Cytotoxic T cell (primary cell): ENCODE results near the gene TNN.

DNA sequence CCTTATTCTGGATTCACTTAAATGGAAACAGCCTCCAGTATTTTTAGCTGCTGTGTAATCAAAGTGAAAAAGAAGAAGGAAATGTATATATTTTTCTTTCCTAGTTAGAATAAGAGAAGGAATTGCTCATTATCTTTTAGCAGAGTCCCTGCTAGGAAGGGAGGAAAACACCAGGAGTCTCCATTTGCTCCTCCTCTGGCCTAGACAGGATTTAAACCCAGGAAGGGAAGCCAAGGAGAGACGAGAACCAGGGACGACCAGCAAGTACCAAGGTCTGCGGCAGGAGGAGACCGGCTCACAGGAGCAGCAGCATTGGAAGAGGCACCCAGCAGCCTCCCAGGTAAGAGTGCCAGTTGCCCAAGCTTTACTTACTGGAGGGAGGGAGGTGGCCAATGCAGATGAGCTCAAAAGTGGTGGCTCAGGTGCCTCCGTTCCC is at the start of gene TNN:
Gene TNN, plus strand, starts transcription at position 238 of the 436 bp plus-strand sequence.
- PRO-cap, 2 experiments = no peak in any of the 2 experiments

DNA sequence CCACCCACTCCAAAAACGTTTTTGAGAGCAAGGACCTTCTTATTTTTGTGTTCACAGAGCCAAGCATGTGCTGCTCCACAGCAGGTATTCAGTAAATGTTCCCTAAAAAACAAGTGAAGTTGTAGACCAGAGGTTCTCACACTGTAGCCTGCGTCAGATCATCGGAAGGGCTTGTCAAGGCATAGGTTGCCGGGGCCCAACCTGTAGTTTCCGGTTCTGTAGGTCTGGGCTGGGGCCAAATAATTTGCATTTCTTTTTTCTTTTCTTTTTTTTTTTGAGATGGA is 50.3 kb downstream of the KIAA0040 start:
- PRO-cap, 2 experiments = peak in 2 of 2 experiments; most common minus-strand start position 173 of the sequence (in 2)

DNA sequence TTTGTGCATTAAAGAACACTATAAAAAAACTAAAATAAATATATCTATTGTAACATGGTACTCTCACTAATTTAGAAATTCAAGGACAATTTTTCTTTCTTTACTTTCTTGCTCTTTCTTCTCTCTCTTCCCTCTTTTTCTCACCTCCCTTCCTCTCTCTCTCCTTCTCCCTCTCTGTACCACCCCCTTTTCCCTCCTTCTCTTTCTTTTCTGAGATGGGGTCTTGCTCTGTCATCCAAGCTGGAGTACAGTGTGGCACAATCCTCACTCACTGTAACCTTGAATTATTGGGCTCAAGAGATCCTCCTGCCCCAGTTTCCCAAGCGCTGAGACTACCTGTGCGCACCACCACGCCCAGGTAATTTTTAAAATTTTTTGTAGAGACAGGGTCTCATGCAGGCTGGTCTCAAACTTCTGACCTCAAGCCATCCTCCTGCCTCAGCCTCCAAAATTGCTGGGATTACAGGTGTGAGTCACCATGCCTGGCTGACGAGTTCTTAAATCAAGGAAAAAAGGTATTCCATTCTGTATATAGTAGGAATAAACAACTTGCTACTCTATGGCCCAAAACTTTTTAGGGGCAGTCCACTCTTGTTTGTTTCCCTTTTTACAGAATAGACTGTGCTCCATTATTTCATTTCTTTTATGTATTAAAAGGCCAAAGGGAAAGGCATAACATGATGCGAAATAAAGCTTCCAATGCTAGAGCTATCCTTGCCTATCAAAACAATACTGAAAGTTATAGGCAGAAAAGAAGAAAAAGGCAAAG is 166.8 kb downstream of the COP1 start:
- PRO-cap, 2 experiments = no peak in any of the 2 experiments

GRCh38 chr1:176066158-176066624 is 140.9 kb downstream of the COP1 start:
- PRO-cap, 2 experiments = no peak in any of the 2 experiments

DNA sequence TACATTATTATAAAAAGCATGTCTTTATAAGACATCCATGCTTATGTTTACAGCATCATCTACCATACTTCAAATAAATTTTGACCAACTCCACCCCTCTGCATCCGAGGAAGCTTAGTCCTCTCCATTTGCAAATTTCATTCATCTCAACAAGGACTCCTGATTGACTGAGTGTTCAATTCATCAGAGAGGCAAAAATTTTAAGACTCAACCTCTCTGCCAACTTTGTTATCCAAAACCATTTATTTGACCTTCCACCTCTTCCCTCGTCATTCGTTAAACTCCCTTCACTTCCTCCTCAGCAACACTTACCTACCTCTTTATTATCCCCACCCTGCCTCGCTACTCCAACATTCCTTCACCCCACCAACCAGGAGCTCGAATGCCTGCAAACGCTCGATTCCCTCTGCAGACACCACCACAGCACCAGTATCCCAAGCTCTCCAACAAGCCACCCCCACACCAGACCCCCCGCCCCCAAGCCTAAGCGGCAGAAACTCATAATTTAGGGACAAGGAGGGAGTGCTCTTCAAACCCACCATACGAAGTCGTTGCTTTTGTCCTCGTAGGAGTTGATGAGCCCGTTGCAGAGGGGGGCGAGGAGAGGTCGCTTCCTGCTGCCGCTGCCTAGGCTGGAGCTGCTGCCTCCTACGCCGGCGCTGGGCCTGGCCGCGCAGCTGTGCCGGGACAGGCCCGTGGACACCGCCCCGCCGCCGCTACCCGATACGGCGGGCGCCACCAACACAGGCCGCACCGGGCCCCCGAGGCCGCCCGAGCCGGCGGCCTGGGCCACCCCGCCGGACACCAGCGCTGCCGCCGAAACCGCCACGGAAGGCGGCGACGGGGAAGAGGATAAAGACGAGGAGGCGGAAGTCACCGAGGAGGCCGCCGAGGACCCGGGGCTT is 801 bp downstream of the COP1 start:
- PRO-cap, 2 experiments = peak in 1 of 2 experiments; most common plus-strand start position 490 of the sequence (in 1); most common minus-strand start position 275 of the sequence (in 1)

GRCh38 chr1:177633786-177634080 is 336.1 kb downstream of the SEC16B start:
- PRO-cap, 2 experiments = no peak in any of the 2 experiments

DNA sequence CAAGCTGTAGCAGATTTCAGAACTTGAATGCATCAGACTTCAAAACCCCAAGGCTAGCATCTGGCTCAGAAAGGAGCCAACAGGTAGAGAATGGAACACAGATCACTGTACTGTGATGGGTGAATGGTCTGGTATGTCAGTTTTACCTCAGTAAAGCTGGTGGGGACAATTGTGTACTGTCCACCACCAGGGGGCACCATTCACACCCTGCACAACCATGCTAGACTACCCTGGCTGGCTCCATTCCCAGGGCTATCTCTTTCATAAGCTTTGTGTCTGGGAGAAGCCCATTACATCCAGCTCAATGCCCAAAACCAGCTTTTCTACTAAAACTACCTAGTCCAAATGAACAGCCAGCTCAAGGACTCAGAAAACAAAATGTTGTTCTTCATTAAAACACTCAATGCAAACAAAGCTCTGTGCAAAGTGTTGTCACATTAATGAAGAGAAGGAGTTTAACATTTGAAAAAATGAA is 62.0 kb upstream of the SEC16B start:
- PRO-cap, 2 experiments = no peak in any of the 2 experiments

DNA sequence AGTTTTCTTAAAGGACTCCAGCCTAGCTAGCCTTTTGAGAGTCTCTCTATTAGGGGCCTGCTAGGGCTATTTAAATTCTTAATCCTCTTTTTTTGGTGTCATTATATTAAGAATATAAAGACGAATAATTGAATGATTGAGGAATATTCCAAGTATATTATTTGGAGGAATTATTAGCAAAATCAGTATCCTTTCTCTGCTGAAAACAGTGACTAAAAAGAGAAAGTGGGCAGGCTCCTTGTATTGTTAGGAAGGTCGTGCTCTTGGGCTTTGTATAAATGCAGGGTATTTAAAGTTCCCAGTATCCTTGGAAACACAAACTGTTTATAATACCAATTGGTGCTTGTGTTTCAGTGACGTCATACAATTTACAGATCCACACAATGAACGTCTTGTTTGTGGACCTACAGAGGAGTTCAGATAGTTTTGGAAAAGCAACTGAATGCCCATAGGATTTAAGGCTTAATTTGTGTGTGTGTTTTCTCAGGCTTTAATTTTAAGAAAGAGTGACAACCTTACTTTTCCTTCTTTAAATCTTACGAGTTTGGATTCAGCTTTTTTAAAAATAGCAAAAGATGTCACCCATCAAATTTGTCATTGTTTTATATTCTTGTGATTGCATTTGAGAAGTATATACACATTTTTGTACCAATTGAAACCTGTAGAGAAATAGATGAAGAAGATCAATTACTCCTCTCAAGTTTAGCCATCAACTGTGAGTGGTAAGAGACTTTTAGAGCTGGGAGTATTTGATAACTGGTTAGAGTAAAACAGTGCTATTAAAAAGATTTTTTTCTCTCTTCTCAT is 168.3 kb downstream of the RASAL2 start:
- PRO-cap, 2 experiments = no peak in any of the 2 experiments

DNA sequence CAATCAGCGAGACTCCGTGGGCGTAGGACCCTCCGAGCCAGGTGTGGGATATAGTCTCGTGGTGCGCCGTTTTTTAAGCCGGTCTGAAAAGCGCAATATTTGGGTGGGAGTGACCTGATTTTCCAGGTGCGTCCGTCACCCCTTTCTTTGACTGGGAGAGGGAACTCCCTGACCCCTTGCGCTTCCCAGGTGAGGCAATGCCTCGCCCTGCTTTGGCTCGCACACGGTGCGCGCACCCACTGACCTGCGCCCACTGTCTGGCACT is 176.4 kb downstream of the CLEC20A start:
- PRO-cap, 2 experiments = no peak in any of the 2 experiments

GRCh38 chr1:178320699-178321078 is 176.1 kb downstream of the CLEC20A start:
- PRO-cap, 2 experiments = no peak in any of the 2 experiments

- PRO-cap, 2 experiments = no peak in any of the 2 experiments
Measured at GRCh38 chr1:178494593-178494792, 2.3 kb downstream of the CLEC20A start.

DNA sequence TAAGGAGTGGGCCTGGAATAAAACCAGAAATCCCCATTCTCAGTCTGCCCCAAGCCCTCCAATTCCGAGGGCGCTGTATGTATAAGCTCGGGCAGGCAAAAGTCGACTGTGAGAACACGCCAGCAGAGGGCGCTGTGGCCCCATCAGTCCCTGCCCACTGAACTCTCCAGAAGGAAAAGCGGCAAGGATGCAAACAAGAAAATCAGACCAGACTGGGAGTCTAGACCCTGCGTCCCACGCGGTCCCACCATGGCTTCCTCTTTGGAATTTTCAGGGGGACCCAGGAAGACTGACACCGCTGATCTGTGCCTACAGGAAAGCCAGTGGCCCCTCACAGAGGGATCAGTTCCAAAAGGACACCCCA is 19.4 kb downstream of the TEX35 start:
- PRO-cap, 2 experiments = no peak in any of the 2 experiments

- PRO-cap, 2 experiments = no peak in any of the 2 experiments
Measured at GRCh38 chr1:178537677-178537876, 24.7 kb downstream of the TEX35 start.

- PRO-cap, 2 experiments = no peak in any of the 2 experiments
Measured at GRCh38 chr1:178652957-178653664, 71.9 kb upstream of the RALGPS2 start.

- PRO-cap, 2 experiments = peak in 2 of 2 experiments; most common plus-strand start chr1:178726388 (in 1); most common minus-strand start chr1:178726349 (in 2)
Measured at GRCh38 chr1:178725706-178726735, 977 bp downstream of the RALGPS2 start.

DNA sequence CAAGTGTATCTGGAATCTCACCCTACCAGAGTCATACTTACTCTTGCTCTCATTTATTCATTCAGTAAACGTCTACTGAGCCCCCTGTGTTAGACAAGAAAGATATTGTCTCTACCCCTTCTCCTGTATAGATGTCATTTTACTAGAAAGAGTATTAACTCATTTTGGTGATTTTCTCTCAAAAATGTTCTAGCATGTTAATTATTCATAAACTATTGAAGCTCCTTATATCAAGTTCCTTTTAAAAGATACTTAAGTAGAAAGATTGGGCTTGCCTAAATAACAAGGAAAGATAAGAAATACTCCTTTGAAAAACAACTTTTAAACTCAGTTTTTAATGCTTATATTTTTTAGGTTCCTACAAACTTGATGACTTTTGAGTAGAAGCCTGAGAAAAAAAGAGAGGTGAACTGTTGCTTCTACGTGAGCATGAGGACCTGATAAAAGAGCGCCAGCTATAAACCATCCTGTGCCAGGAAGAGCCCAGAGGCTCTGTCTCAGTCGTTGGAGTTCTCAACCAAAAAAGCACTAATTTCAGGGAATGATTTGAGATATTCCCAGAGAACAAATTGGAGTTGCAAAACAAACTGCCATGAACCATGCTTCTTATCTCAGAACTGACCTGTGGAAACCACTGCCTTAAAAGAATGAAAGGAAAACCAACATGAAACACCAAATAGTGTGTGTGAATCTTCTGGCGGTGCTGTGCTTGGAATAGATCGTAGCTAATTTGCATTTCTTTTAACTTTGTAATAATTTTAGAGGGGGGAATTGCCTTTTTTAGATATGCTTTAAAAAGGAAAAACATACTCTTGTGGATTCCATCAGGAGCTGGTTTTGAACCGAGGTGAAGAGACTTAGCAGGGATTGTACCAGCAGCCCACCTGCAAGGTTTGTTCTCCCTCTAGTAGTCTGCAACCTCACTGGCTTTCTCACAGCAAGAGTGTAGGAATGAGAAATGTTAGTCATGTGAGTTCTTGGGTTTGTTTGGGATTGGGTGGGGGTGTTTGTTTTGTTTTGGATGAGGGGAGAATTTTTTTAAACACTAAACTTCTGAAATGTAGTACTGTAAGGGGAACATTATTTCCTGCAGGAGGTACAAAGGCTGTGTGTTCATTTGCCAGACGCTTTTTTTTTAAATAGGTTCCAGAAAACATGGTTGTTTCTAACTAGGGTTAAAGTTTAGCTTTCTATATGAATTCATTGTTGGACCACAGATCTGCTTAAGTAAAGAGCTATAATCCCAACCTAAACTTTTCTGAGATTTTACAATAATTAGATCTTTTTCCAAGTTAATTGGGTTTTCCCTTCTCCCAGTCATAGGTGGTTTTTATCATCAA is 45.6 kb upstream of the ANGPTL1 start:
- PRO-cap, 2 experiments = no peak in any of the 2 experiments

DNA sequence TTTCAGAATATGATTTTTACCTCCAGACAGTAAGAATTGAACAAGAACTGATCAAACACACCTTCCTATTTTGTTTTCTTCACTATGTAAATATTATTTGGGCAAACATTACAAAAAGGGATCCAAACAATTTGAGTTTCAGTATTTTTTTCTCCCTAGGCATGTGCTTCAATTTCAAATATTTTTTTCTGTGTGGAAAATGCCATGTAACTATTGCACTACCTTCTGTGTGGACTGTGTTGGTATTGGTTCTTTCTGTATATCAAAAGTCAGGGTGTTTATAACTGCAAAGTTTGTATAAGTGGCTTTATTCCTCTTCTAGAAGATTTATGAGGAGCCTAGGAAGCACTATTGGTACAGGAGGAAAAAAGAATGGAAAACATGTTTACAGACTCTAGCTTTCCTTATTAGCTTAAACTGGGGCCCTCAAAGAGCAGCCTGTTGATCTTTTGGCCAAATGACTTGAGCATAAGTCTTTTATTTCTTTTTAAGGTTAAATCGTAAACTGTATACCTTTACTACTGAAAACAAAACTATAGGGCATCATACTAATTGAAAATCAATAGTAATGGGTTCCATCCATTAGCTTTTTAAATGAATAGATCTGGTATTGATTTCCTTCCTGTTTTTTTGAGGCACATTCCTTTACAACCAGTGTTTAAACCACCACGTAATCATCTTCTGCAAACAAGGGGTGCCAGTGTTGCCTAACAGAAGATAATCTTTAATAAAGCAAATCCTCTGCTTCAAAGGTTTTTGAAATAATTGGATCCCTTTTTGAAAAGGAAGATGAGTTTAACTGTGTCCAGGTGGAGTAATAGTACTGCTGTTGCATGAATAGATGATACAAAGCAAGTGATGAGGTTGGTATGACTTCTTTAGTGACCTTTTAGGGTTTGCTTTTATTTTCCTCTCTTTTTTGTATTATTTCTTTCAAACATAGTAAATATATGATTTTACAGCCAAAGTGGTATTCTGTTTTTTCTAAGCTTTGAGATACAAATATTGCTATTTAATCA is 48.6 kb upstream of the ANGPTL1 start:
- PRO-cap, 2 experiments = no peak in any of the 2 experiments

GRCh38 chr1:178929051-178929546 is 58.2 kb upstream of the ANGPTL1 start:
- PRO-cap, 2 experiments = no peak in any of the 2 experiments

GRCh38 chr1:178952993-178953493 is 72.7 kb upstream of the FAM20B start:
- PRO-cap, 2 experiments = no peak in any of the 2 experiments

- PRO-cap, 2 experiments = peak in 1 of 2 experiments; most common plus-strand start chr1:179026740 (in 1); most common minus-strand start chr1:179026701 (in 1)
Measured at GRCh38 chr1:179026452-179027077, 871 bp downstream of the FAM20B start.